ENCODE measurements around a stretch of chr17.

GRCh38 chr17:82108401-82108823 lies 10.4 kb upstream of the FASN start:
- PRO-cap: no peak
- CAGE, long polyA plus RNA: no peak

DNA sequence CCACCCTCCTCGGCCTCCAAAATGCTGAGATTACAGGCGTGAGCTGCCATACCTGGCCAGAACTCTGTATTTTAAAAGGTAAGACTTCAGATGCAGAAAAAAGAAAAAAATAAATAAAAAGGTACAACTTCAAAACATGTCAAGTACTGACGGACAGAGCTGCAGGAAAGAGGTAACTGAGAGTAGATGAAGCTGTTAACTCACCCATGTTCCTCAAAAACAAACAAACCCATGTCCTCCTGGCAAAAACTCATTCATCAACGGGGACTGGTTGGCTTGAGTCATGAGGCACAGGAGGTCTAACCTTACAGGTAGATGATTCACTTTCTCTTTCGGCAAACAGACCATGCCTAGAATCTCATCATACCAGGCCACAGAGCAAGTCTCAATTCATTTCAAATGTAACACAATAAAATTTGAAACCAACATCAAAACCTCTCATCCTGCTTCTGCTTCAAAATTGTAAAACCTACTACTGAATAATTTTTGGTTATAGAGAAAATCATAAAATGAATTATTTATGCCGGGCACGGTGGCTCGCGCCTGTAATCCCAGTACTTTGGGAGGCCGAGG lies 12.3 kb upstream of the FASN start:
- PRO-cap: no peak
- CAGE, long polyA plus RNA: no peak

DNA sequence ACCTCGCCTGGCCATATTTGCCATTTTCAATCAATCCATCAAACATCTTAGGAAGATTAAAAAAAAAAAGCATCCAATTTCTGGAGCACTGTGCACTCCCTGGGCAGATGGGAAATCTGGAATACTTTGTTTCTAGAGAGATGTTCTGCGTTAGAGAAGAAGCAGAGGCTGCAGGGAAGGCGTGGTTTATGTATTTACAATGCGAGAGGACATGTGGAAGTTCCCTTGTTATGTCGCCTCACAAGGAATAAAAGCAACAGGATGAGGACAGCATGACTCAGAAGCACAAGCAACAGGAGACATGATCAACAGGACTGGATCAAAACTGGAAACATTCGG lies 52.7 kb downstream of the CCDC57 start:
- PRO-cap: no peak
- CAGE, long polyA plus RNA: no peak

- PRO-cap: unidirectional peak, plus-strand start at chr17:82206071; unidirectional peak, minus-strand start at chr17:82206298
- CAGE, long polyA plus RNA: no peak
These were observed 6.8 kb downstream of the CCDC57 start for GRCh38 chr17:82205543-82206619.

DNA sequence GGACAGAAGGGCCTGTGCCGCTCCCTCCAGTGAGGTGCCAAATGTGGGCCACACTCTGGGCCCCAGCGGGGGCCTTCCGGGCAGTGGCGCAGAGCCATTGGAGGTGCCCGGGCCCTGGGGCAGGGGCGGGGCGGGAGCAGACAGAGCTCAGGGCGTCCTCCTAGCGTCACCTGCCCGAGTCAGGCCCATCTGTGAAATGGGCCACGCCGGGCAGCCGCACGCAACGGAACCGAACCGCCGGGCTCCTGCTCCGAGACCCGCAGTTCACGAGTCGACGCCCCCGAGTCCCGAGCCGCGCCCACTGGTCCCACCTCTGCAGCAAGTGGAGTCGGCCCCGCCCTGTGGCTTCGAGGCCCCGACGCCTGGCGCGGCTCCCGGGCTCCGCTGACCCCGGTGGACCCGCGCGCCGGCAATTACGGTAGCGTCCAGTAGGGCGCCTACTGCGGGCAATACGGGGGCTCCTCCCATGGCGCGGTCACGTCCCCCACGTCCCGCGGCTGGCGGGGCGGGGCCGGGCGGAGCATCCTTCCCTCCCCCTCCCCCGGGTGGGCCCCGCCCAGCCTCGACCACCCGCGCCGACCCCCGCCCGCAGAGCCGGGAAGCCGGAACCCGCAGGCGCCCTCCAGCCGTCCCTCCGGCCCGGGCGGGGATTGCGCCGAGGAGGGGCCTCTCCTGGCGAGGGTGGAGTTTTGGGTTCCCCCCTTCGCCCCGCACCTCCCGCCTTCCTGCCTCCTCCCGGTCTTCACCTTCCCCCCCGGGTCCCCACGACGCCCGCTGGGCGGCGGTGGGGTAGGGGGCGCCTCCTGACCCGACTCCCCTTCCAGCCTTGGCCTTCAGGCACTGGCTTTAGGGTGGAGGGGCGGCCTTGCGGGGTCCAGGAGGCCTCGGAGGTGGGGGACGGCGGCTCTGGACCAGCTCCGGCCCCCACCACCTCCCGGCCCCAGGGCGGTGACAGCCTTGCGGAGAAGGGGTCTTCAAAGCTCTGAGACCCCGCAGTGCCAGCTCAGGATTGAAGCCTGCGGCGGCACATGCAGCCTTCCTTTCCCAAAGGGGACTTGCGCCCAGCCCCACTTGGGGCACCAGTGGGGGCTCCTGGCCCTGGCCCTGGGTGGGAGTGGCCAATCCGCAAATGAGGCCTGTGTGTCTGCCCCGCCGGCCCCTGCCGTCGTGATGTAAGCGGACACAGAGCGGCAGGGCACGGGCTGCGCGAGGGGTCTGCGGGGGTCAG lies 2.2 kb downstream of the SLC16A3 start:
- PRO-cap: no peak
- CAGE, long polyA plus RNA: no peak

DNA sequence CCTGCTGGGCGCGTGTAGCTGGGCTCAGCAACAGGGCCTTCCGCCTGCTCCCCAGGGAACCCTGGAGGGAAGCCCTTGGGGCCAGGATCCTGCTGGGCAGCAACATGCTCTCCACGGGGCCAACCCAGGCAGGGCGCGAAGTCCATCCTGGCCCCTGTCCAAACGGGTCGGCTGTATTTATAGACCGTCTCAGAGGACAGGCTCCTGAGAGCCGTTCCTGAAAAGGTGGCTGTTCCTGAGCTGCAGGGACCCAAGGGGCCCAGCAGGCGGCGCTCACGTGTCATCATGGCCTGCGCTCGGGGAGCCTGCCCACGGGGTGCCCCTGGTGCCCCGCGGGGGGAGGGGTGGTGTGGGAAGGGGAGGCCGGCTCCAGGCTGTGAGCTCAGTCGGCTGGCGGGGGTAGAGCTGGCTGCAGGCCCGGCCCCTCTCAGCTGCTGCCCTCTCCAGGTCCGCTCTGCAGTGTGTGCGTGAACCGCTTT lies 7.5 kb downstream of the SLC16A3 start:
- PRO-cap: no peak
- CAGE, long polyA plus RNA: no peak

- PRO-cap: no peak
- CAGE, long polyA plus RNA: no peak
These were observed 10.5 kb downstream of the SLC16A3 start for GRCh38 chr17:82239366-82239660.

GRCh38 chr17:82242703-82243381 lies 14.0 kb downstream of the SLC16A3 start:
- PRO-cap: no peak
- CAGE, long polyA plus RNA: no peak

DNA sequence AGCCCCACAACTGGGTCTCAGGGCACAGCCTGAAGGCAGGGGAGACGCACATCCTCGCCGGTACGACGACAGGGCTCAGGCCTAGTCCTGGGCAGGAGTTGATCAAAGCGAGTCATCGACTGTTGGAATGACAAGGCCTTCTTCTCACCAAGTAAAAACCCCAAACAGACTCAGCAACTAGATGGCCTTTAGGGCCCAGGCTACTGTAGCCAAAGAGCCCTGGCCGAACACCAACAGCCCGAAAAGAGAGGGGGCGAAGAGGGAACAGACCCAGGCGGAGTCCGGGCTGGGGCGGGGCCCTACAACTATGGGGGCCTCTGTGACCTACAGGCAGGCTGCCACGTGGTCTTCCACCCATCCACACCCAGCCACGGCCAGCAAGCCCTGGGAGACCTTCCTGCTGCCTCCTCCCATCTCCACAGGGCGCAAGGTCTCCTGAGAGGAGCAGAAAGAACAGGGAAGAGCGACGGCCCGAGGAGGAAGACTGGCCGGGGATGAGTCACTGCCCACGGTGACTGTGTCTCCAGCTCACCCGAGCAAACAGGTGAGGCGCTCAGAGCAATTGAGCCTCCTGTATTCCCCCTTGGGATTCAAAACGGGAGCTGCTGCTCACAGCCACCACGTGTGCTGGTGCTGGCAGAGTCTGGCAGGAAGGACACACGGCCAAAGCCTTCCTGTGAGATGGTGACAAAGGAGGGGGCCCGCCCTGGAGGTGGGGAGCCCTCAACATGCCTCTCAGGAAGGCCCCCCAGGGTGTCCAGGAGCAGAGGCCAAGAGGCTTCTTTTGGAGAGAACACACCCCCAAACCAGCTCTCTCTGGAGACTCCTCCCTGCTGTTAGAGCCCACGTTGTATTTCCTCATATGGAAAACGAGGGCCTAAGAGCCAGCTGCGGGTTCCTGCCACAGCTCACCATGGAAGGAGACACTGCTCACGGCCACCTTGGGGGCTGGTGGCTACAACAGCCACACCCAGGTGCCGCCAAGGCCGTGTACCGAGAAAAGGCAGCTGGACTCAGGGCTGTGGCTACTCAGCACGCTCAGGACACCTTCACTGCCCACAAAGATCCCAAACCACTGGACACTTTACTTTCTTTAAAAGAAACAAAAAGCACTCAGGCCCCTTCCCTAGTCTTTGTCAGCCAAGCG lies 17.9 kb downstream of the SLC16A3 start:
- PRO-cap: no peak
- CAGE, long polyA plus RNA: no peak

- PRO-cap: no peak
- CAGE, long polyA plus RNA: no peak
These were observed 21.1 kb downstream of the SLC16A3 start for GRCh38 chr17:82249772-82250599.

DNA sequence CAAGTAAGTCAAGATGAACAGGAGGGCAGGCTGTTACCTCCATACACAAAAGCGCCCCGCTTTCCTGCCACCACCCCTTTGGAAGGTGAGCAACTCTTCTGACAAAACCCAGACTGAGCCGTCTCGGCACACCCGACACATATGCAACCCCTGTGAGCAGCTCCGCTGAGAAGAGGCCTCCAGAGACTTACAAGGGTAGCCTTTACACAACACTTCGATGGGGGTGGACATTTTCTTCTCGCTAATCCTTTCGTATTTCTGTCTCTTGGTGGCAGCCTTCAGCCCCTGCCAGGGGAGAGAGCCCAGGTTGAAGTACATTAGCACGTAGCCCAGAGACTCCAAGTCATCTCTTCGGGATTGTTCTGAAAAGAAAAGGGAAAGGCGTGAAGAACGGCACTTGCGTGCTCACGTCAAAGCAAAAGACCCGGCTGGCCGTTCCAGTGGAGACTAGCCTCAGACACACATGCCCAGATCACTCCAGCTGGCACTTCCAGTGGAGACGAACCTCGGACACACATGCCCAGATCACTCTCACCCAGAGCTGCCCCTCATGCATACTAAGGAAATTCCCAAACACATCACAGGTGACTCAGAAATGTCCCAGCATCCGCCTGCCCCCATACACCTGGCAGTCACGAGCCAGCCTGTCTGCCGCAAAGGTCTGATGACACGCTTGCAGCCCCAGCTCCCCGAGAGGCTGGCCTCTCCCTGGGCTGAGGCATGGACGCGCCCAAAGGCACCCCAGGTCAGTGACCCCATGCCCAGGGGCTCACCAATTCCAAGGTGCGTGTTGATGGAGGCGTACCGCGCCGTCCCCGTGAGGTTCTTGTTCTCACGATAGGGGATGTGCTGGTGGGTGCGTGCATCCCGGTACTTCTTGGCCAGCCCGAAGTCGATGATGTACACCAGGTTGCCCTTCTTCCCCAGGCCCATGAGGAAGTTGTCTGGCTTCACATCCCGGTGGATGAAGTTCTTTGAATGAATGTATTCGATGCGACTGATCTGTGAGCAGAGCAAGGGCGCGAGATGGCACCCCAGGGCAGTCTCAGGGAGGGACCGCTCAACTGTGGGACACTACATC lies 20.9 kb downstream of the CSNK1D start:
- PRO-cap: no peak
- CAGE, long polyA plus RNA: no peak

- PRO-cap: no peak
- CAGE, long polyA plus RNA: no peak
These were observed 11.6 kb downstream of the CSNK1D start for GRCh38 chr17:82261842-82262295.

- PRO-cap: no peak
- CAGE, long polyA plus RNA: no peak
These were observed 16.8 kb upstream of the CSNK1D start for GRCh38 chr17:82290191-82290810.

DNA sequence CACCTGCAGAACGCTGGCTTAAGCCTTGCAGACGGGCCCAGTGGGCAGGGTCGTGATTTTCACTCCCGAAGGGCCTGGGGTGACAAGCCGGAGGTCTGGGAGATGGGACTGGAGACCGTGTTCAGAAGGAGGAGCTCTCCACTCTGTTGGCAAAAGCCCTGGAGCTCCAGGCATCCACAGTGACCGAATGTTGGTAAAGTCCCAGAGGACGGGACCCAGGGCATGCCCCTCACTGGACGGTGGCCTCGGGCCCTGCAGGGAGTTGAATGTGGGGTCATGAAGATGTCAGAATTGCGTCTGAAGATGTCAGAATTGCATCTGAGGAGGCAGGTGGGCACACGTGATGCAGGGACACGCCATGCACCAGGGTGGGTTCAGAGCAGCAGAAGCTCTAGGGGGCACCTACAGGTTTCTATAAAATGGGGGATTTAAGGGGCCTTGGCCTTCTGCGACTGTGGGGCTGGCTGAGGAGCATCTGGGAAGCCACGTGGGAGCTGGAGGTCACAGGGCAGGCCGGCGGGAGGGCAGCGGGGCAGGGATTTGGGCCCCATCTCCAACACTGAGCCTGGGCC lies 18.5 kb downstream of the CD7 start:
- PRO-cap: no peak
- CAGE, long polyA plus RNA: no peak

DNA sequence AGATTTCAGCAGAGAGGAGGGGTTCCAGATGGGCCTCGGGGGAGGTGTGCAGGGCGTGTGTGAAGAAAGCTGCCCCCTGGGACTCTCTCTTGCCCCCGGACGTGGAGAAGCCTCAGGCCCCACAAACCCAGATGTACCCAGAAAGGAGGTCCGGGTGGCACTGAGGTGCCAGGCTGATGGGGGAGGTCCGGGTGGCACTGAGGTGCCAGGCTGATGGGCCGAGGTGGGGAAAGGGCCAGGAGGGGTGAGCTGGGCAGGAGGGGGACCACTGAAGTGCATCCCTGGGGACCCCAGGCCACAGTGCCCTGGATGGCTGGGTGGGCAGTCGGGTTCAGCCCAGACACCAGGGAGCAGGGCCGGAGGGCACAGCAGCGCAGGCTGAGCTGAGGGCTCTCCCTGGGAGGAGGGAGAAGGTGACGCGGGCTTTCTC lies 16.3 kb downstream of the CD7 start:
- PRO-cap: unidirectional peak, plus-strand start at position 140 of the sequence
- CAGE, long polyA plus RNA: no peak

DNA sequence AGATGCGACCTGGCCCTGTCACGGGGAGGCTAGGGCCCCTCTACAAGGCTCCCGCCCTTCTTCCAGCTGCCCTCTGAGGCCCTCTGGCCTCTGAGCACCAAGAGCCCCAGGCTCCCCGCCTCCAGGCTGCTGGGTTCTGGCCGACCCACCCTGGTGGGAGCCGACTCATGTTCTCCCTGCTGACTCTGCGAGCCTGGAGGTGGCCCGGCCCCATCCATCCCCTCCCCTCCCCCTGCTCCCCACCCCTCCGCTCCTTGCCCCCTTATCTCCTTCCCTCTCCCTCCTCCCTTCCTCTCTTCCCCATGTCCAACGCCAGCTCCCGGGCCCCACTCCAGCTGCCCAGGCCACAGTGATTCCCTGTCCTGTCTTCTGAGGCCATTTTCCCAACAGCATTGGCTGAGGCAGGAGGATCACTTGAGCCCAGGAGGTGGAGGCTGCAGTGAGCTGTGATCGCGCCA lies 12.9 kb downstream of the CD7 start:
- PRO-cap: no peak
- CAGE, long polyA plus RNA: no peak

DNA sequence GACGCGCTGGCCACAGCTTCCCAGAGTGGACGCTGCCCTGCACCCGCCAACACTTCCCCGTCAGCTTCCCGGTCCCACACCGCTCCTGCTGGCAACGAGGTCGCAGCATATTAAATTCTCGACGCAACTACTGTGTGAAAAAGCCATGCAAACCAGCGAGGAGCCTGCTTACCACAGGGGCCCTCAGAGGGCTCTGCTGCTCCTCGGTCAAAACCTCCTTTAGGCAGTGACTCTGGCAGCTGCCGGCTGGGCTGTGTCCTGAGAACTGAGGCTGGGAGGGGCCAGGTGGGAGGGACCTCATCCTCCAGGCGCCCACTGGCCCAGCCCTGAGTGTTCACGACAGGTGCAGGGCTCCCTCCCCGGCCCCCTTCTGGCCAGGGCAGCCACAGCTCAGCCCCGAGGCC lies 2.1 kb upstream of the TEX19 start:
- PRO-cap: no peak
- CAGE, long polyA plus RNA: no peak

DNA sequence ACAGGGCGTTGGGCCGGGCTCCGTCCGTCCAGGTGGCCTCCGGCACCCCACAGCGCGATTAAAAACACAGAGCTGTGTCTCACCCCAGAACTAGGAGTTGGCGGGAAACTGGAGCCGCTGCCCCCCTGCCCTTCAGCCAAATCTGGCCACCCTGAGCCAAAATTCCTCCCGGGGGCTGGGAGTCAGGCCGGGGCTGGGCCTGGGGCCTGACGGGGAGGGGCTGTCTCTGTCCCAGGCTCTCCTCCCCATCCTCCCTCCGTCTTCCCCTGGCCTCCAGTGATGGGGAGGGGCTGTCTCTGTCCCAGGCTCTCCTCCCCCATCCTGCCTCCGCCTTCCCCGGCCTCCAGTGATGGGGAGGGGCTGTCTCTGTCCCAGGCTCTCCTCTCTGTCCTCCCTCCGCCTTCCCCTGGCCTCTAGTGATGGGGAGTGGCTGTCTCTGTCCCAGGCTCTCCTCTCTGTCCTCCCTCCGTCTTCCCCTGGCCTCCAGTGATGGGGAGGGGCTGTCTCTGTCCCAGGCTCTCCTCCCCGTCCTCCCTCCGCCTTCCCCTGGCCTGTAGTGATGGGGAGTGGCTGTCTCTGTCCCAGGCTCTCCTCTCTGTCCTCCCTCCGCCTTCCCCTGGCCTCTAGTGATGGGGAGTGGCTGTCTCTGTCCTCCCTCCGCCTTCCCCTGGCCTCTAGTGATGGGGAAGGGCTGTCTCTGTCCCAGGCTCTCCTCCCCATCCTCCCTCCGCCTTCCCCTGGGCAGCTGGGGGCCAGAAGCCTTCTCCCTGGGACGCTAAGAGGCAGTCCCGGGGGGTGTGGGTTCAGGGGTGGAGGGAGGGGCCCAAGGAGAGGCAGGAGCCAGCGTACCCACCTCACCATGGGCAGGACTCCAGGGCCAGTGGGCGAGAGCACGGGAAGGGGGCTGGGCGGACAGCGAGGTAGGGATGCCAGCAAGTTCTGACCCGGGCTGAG lies 14.5 kb downstream of the UTS2R start:
- PRO-cap: no peak
- CAGE, long polyA plus RNA: no peak

- PRO-cap: no peak
- CAGE, long polyA plus RNA: no peak
These were observed 21.5 kb upstream of the HEXD start for GRCh38 chr17:82396550-82397208.

GRCh38 chr17:82480391-82480743 lies 21.8 kb downstream of the NARF start:
- PRO-cap: no peak
- CAGE, long polyA plus RNA: no peak

All from B cell (primary cell).